Mesenchymal stem cell of Wharton's jelly (primary cell): ENCODE results near the gene HOXC9.

- CAGE, long polyA plus RNA, result no peak
Measured at GRCh38 chr12:53696083-53696739, 20.3 kb upstream of the ATP5MC2 start.

DNA sequence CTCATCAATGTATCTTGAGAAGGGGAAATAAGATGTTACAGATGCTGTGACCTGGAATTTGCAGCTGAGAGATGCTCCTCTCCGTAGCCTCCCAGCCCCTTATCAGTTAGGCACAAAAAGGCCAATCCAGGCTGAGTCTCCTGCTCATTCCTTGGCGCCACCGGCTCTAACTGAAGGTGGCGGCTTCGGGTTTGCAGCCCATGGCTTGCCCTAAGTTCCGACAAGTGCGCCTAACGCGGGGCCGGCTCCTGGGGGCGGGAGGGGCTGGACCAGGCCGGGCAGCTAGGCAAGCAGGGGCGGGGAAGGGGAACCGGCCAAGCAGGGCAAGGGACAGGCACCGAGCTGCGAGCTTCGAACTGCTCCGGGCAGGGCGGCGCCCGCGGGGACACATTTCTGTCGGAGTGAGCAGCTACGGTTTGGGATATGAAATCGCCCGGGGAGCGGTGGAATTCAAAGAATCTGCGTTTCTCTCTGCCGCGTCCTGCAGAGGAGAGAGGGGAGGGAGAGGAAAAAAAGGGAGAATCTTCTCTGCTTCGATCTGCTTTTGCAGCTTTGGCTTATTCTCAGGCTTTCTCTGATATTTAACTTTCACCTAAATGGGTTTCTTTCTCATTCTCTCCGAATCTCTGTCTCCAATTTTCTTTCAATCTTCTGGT, 1.7 kb upstream of the HOXC12 start:
- CAGE, long polyA plus RNA, result no peak

GRCh38 chr12:53975156-53975497, 2.2 kb downstream of the HOXC11 start:
- CAGE, long polyA plus RNA, result no peak

DNA sequence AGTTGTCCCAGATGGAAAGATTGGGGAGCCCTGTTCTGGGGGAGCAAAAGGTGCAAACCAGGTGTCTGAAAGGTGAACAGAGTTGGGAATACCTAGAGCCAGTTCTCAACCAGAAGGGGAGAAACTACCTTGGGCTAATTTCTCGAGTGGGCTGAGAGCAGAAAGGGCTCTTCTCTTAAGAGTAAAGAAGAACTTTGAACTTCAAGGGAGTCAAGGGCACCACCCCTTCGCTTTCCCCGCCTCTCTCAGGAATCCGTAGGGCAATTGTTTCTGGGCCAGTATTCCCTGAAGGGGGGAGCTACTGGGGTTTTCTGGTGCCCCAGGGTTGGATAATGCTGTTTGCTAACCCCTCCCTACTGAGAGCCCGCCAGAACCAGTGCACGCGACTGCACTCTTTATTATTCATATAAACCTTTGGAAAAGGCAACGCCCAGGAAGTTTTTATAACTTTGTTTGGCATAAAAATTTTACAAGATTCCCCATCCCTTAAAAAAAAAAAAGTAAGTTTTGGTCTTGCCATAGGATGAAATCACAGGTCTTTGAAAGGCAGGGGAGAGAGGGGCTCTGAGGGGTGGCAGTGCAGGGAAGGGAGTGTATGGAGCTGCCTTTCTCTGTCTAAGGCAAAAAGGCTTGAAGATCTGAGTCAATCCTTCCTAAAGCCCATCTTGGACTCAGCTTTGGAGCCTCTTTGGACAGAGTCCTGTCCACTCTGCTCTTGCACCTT, 6.0 kb upstream of the HOXC10 start:
- CAGE, long polyA plus RNA, result no peak

- CAGE, long polyA plus RNA, result no peak
Measured at GRCh38 chr12:53993125-53993564, 6.8 kb upstream of the HOXC9 start.

DNA sequence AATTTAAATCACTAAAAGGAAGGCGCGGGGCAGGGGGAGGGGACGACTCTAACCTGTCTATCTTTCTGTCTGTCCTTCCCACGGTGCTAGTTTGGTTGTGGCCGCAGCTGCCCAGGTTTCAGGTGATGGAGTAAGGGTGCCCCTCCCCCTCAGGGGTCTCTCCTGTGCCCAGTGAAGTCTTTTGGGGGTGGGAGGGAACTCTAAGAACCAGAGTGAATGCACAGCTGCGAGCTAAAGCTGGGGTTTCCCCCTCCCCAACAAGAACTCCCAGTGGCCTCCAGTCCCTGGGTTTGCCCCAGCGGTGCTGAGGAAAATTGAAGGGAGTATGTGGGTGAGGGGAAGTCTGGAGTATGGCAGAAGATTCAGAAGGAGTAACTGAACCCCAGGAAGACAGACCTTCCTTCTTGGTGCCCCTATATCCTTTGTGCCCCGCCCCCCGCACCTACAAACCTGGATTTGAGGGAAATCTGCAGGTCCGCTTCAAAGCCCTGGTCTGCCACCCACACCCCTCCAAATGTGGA, 3.7 kb upstream of the HOXC9 start:
- CAGE, long polyA plus RNA, result no peak

GRCh38 chr12:53999921-54000871, at the start of gene HOXC9:
TSS of gene HOXC9 (plus strand) at chr12:54000161.
- CAGE, long polyA plus RNA, result no peak

DNA sequence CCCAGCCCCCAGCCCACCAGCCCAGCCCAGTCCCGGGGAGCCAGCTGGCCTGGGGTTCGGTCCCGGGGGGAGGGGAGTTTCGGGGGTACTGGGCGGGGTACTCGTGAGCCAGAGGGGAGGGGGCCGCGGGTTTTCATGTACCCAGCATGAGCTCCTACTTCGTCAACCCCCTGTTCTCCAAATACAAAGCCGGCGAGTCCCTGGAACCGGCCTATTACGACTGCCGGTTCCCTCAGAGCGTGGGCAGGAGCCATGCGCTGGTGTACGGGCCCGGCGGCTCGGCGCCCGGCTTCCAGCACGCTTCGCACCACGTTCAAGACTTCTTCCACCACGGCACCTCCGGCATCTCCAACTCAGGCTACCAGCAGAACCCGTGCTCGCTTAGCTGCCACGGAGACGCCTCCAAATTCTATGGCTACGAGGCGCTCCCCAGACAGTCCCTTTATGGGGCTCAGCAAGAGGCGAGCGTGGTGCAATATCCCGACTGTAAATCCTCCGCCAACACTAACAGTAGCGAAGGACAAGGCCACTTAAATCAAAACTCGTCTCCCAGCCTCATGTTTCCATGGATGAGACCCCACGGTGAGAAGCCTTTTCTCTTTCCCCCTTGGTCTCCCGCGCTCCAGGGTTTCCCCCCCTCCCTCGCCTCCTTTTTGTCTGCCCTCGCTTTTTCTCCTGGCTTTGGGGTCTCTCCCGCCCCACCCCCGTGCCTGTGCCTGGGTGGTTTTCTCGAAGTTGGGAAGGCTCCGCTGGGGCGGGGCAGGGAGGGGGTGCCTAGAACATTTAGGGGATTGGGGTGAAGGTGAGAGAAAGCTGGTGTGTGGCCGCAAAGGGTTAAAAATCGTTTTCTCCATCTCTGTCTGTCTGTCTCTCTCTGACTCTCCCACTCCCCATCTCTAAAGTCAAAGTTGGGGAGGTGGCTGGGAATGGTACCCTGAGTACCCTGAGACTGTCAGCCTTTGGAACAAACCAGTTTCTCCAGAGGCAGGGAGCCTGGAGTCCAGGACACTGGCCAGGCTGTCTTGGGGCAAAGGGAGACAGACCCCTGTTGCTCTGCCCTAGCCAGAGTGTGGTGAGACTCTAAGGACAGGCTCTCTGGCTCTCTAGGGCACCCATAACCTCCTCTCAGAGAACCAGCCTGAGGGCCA, 728 bp downstream of the HOXC8 start:
- CAGE, long polyA plus RNA, result no peak

DNA sequence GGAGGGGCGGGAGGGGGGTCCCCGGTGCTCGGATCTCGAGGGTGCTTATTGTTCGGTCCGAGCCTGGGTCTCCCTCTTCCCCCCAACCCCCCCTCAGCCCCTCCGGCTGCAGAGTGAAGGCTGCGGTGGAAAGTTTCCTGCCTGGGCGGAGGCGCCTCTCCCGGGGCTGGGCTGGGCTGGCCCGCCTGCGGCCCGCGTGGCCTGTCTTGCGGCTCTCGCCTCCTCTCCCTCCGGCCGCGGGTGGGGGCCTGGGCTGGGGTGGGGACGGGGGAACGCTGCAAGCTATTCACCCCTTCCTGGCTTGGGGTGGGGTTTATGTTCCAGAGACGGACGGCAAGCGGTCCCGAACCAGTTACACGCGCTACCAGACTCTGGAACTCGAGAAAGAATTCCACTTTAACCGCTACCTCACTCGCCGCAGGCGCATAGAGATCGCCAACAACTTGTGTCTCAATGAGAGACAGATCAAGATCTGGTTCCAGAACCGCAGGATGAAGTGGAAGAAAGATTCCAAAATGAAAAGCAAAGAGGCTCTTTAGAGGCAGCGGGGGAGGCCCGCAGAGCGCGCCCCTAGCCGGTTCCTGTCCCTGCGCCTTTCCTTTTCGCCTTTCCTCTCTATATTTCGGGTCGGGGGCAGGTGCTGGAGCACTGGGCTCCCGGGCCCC, 1.2 kb downstream of the HOXC5 start:
- CAGE, long polyA plus RNA, result no peak

GRCh38 chr12:54052635-54053567, 734 bp upstream of the HOXC4 start:
- CAGE, long polyA plus RNA, result no peak

DNA sequence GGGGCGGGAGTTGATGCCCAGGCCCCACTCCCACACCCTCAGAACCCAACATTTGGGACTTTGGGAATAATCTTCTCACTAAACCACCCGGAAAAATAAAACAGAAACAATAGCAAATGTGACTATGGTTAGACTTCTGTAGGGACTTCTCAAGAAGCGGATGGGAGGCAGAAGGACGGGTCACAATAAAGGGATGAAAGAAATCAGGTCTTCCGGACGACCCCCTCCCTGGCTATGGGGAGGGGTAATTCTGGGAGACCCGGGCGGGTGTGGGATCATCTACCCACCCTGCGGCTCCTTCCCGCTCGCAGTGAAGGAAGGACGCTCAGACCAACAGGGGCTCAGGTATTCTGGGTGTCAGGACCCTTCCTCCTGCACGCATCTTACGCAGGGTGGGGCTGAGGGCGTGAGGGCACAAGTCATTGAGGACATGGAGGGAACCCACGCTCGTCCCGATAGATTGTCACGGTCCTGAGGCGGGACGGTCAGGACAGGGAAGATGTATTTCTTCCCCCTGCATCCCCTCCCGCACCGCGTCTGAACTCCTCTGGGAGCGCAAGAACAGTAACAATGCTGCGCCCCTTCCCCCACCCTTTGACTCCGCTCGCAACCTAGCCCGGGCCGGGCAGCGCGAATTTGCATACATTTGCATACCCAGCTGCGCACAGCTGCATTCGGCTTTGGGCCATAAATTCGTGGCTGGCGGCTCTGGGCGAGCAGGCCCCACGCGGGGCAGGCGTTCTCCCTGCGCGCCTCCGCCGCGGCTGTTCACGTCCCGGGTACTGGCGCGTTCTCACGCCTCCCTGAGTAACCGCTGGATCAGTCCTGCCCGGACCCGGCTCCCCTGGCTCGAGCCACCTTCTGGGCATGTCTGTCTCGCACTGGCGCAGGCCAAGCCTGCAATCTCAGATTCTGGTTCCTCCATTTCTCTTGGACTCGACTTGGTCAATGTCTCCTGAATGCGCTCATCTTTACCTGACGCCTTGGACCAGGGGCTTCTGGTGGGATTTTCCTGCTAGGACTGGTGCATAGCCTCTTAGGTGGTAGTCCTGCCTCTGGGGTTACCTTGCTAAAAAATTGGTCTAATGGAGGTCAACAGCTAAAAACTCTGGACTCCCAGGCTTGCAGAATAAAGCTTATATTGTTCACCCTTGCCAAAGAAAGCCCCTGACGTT, 29.0 kb upstream of the SMUG1 start:
- CAGE, long polyA plus RNA, result no peak

GRCh38 chr12:54258290-54258848, 21.6 kb downstream of the CBX5 start:
- CAGE, long polyA plus RNA, result no peak

- CAGE, long polyA plus RNA, result no peak
Measured at GRCh38 chr12:54280398-54280649, 202 bp upstream of the HNRNPA1 start.

GRCh38 chr12:54287294-54287917, 6.9 kb downstream of the HNRNPA1 start:
- CAGE, long polyA plus RNA, result no peak

- CAGE, long polyA plus RNA, result no peak
Measured at GRCh38 chr12:54298972-54299564, 1.7 kb downstream of the NFE2 start.

GRCh38 chr12:54351075-54351742, 13.1 kb downstream of the GPR84 start:
- CAGE, long polyA plus RNA, result no peak

DNA sequence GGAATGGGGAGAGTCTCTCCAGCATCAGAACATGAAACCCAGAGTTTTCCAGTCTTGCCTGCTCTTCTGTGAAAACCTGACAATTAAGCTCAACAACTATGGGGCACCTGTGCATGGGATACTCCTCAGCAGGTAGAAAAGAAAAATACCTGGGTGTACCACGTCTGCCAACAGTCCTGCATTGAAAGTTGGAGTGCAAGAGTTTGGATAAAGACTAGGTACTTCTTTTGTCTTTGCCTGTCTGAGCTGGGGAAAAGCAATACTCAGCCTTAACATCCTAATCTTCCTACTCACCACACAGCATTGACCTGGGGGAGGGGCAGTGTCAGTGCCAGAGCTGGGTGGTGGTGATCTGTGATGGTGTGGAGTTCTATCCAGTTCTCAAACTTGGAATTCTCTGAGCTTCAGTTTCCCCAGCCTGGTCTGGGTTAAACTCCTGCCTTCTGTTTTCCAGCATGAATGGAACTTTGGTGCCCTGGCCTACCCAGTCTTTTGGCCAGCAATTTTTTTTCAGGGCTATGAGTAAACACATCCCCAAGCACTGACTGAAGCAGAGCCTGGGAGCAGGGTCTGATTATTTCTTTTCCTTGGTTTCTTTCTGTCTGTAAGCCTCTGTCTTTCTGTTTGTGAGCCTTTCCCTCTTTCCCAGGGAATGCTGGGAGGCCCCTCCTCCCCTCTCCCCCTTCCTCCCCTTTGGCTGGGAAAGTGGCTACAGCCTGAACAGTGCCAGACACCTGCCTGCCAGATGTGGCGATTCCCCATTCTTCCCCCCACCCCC, 11.4 kb downstream of the GPR84 start:
- CAGE, long polyA plus RNA, result no peak

GRCh38 chr12:54376391-54377074, 8.0 kb downstream of the ZNF385A start:
- CAGE, long polyA plus RNA, result no peak

DNA sequence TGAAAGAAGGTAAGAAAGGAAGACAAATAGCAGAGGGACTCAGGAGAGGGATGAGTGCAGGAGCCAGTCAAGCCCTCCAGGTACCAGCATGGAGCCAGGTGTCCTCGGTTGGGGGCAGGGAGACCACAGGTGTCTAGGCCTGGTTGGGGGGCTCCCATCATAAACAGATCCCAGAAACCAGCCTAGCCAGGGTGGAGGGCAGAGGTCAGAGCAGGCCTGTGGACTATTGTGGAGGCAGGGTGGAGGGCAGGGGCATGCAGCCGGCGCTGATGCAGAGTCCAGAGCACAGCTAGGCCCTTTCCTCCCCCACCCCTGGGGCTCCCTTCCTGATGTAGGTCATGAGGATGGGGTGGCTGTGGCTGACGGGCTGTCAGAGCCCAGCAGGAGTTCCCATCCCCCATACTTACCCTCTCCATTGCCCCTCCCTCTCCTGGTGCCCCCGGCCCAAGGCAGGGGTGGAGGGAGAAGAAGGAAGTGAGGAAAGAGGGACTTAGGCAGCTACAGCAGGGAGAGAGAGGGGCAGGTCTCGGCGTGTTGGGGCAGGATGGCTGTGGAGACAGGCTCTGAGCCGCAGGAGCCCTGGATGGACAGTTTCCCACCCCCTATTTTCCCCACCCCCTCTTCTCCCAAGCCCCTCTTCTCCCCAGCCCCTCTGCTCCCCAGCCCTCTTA, 5.6 kb upstream of the ZNF385A start:
- CAGE, long polyA plus RNA, result no peak

GRCh38 chr12:54391001-54391970, 6.8 kb upstream of the ZNF385A start:
- CAGE, long polyA plus RNA, result no peak